LHCN-M2 (cell line): ENCODE data around the gene PDE4C.

GRCh38 chr19:17357571-17358103 is 19.5 kb downstream of the PLVAP start:
- RAMPAGE, long total RNA: no peak

- RAMPAGE, long total RNA: no peak
These were observed 12.4 kb downstream of the NIBAN3 start for GRCh38 chr19:17539077-17540282.

GRCh38 chr19:17686024-17686627 is 2.0 kb downstream of the UNC13A start:
- RAMPAGE, long total RNA: no peak

GRCh38 chr19:17706737-17707152 is 12.5 kb upstream of the MAP1S start:
- RAMPAGE, long total RNA: no peak

DNA sequence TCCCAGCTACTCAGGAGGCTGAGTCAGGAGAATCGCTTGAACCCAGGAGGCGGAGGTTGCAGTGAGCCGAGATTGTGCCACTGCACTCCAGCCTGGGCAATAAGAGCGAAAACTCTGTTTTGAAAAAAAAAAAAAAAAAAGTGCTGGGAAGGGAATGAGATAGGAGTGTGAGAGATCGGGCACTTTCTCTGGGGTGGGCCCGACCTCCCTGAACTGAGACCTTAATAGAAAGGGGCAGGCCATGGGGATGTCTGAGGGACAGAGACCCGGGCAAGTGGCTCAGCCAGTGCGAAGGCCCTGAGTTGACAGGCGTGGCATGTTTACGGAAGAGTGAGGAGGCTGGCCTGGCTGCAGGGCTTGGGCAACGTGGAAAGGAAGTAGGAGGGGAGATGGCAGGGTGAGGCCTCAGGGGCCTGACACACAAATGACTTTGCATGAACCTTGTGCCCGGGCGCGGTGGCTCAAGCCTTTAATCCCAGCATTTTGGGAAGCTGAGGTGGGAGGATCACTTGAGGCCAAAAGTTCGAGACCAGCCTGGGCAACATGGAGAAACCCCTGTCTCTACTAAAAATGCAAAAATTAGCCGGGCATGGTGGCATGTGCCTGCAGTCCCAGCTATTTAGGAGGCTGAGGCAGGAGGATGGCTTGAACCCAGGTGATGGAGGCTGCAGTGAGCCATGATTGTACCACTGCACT is 13.8 kb downstream of the FCHO1 start:
- RAMPAGE, long total RNA: no peak

- RAMPAGE, long total RNA: no peak
These were observed 967 bp downstream of the RPL18A start for GRCh38 chr19:17860409-17861345.

DNA sequence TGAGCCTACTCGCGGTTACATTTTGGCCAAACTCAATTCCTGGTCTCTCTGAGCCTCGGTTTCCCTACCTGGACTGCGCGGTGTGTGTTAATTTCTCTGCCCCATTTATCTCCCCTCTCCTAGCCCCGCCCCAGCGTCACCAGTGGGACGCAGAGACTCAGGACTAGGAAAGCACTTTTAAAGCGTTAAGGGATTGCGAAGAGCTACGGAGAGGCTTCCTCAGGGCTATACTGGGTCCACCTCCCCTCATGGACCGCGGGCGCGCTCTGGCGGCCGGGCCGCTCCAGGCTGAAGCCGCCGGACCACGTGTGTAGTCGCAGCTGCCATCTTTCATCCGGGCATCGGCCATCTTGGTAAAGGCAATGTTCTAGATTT is 410 bp upstream of the CCDC124 start:
- RAMPAGE, long total RNA: no peak

- RAMPAGE, long total RNA: no peak
These were observed 10.4 kb downstream of the CCDC124 start for GRCh38 chr19:17943204-17943705.

DNA sequence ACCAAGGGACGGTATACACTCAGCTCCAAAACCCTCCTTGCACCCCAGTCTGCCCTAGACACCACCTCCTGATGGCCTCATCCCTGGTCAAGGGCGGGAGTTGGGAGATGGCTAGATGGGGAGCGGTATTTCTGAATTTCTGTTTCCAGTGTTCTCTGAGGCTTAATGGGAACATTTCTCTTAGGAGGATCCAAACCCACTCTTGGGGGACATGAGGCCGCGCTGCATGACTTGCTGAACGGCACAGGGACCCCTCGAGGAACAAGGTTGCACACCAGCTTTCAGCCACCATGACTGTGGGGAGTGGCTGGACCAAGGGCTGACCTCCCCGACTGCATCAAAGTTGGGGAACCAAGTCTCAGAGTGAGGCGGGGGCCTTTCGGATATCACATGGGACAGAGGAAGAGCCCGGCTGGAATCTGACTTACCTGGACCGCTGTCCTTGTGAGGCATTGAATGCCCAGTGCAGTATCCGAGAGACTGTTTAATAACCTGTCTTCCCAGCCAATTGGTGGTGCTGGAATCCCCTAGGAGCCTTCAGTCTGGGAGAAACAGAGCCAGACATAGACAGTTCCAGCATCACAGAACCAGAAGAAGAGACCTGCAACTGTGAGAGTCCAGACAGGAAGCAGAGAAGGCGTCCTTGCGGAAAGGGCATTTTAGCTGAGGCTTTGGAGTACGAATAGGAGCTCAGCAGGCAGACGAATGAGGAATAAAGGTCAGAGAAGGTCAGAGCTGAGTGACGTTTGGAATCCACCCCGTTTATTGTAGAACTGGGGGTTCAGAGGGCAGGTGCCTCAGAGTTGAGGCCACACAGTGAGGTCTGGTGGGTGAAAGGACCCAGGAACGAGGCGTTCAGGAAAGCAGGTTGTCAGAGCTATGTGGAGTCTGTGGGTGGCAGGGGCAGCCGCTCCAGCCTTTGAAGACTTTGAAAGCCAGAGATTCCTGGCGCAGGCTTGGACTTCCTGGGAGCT is 5.0 kb downstream of the ARRDC2 start:
- RAMPAGE, long total RNA: no peak

GRCh38 chr19:18020038-18020763 is 12.2 kb downstream of the ARRDC2 start:
- RAMPAGE, long total RNA: no peak

DNA sequence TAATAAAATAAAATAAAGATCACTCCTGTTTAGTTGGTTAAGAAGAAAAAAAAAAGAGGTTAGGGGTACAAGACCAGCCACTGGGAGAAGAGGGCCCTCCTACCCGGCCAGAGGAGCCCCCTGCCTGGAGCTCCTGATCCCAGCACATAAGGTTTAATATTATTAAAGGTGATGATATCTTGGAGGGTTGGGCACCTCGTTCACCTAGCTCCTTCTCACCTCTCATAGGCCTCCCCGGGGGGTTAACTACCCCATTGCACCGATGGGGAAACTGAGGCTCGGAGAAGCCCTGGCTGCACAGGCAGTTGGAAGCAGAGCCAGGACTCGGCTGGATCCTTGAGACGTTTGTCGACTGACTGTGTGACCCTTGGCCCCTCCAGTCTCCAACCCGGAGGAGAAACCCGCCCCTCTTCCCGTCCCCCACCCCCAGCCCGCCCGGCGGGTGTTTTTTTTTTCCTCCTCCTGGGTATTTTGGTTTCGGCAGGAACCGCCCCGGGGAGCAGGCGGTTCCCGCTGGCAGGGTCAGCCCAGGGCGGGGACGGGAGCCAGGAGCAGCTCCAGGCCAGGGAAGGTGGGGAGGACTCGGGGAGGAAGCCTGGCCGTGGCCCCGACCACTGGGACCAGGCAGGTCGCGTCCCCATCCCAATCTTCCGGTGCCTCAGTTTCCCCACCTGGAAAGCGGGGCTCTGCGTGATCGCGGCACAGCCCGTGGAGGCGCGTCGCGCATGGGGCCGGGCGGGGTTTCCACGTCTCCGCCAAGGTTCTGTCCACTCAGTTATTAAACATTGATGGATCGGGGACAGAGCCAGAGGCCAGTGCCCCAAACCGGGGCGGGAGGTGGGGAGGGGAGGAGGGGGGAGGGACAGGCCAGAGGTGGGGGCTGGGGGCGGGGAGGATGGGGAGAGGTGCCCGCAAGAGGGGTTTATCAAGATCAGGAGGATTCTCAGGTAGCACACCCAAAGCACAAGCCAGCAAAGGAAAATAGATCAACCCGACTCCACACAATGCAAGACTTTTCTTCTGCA is 35.0 kb downstream of the IL12RB1 start:
- RAMPAGE, long total RNA: no peak

DNA sequence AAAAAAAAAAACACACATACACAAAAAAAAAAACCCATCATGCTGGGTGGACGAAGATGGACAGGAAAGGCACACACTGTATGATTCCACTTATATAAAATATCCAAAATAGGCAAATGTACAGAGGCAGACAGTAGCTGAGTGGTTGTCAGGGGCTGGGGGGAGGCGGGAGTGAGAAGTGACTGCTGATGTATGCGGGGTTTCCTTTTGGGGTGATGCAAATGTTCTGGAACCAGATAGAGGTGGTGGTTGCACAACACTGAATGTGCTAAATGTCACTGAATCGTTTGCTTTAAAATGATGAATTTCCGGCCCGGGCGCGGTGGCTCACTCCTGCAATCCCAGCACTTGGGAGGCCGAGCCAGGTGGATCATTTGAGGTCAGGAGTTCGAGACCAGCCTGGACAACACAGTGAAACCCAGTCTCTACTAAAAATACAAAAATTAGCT is 2.3 kb upstream of the IL12RB1 start:
- RAMPAGE, long total RNA: no peak

DNA sequence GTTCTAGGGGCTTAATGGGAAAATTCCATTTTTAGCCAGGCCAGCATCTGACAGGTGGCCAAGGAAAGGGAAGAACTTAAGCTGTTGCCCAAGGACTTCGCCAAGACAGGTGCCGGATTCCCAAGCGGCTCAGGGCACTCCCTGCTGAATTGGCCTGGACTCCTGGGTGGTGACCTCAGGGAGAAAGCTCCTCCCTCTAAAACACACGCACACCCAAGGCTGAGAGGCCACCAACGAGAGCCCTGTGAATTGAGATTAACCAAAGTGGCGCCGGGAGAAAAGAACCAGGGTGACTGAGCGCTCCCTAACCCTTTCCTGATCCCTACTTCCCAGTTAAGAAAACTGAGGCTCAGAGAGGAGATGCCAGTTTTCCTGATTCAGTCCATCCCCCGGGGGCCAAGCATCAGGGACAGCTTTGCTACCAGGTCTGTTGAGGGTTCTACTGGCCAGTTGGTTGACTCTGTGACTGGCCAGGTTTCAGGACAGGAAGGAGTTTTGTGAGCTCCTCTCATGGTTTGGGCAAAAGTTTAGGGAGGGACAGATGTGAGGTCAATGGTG is 13.4 kb downstream of the MAST3 start:
- RAMPAGE, long total RNA: no peak

DNA sequence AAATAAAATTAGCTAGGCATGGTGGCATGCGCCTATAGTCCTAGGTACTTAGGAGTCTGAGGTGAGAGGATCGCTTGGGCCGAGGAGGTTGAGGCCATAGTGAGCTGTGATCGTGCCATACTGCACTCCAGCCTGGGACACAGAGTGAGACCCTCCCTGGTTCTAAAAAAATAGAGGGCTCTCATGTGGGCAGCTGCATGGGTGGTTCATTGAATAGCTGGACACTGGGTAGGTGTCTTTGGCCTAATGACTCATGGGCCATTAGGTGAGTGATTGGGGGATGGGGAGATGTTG is 6.7 kb upstream of the PIK3R2 start:
- RAMPAGE, long total RNA: no peak

DNA sequence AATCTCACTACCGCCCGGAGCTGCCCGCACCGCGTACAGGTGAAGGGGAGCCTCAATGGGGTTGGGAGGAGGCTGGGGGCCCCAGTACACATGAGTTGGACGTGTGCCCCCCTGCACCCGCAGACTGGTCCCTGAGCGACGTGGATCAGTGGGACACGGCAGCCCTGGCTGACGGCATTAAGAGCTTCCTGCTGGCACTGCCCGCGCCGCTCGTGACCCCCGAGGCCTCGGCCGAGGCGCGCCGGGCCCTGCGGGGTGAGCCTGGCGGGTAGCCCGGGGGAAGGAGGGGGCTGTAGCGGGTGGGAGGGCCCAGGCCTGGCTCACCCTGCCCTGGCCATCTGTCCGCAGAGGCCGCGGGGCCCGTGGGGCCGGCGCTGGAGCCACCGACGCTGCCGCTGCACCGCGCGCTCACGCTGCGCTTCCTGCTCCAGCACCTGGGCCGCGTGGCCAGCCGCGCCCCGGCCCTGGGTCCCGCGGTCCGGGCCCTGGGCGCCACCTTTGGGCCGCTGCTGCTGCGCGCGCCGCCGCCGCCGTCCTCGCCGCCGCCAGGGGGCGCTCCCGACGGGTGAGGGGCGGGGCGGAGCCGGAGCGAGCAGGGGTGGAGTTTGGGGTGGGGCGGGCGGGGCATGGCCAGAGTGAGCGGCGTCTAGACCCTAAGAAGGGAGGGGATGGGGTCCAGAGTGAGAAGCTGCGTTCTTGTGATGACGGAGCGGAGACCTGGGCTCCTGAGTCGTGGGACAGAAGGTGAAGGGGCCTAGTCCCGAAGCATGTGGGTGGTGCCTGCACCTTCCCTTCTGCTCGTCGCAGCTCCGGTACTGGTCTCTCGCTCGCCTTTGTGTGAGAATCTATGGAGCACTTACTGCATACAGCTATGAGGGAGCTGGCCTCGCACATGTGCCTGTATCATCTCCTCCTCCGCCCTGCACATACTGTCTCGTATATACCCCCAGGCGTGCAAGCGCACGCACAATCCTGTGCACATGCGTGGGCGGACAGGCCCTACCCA is 8.3 kb downstream of the PIK3R2 start:
- RAMPAGE, long total RNA: no peak

GRCh38 chr19:18186565-18187222 is 6.3 kb upstream of the MPV17L2 start:
- RAMPAGE, long total RNA: no peak

DNA sequence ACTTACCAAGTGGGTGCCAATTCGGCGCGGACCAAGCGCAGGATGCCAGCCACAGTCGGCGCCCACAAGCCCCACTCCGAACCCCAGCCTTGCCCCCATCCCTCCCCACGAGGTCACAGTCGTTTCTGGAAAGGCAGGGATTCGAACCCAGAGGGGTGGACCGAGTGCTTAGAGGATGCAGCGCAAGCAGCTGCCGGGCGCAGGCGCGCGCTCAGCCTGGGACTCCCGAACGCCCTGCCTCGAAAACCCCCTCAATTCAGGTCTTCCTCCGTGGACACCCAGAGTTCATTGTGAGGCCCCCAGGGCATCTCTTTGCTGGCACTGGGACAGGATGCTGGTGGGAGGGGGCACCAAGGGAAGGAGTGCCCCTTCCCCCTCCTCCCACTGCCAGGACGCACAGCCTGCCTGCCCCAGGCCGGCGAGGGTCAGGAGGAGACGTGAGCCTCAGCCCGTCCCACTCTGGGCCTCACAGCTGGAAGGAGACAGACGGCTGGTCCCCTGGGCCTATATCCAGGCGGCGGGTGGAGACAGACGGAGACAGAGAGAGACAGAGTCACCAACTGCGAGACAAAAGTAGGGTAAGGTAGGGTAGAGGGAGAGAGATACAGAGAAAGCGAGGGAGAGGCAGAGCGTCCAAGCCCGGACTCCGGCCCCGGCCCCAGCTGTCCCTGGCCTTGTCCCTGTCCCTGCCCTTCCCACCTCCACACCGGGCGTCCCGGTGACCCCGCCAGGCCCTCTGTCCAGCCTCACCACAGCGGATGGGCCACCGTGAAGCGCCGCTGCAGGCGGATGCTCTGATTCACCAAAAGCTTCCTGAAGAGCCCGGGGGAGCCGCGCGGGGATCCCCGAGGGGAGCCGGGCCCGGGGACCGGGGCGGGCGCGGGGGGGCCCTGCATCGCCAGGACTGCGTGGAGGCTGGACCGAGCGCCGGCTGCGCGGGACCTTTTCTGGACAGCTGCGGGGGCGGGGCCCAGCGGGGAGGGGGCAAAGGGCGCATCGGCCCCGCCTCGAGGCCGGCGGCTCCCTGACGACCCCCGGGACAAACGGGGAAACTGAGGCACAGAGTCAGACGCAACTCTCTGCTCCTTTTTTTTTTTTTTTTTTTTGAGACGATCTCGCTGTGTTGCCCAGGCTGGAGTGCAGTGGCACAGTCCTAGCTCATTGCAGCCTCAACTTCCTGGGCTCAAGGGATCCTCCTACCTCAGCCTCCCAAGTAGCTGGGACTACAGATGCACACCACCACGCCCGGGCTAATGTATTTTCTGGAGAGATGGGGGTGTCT is at the start of gene PDE4C:
Gene PDE4C, minus strand, starts transcription at position 919 of the 1,282 bp plus-strand sequence.
- RAMPAGE, long total RNA: no peak

- RAMPAGE, long total RNA: no peak
These were observed 5.8 kb upstream of the JUND start for GRCh38 chr19:18286975-18287851.

DNA sequence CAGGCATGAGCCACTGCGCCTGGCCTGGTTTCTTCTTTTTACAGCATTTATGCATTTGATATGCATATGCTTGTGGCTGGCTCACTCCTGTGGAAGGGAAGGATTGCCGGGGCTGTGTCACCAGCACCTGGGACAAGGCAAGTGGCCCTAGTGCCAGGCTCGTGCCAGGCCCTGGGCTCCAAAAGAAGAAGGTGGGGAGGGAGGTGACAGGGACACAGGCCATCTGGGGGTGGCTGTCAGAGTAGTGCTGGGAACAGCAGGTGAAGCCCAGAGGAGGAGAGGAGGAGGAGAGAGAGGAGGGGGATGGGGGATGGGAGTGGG is 18.8 kb downstream of the LSM4 start:
- RAMPAGE, long total RNA: no peak

DNA sequence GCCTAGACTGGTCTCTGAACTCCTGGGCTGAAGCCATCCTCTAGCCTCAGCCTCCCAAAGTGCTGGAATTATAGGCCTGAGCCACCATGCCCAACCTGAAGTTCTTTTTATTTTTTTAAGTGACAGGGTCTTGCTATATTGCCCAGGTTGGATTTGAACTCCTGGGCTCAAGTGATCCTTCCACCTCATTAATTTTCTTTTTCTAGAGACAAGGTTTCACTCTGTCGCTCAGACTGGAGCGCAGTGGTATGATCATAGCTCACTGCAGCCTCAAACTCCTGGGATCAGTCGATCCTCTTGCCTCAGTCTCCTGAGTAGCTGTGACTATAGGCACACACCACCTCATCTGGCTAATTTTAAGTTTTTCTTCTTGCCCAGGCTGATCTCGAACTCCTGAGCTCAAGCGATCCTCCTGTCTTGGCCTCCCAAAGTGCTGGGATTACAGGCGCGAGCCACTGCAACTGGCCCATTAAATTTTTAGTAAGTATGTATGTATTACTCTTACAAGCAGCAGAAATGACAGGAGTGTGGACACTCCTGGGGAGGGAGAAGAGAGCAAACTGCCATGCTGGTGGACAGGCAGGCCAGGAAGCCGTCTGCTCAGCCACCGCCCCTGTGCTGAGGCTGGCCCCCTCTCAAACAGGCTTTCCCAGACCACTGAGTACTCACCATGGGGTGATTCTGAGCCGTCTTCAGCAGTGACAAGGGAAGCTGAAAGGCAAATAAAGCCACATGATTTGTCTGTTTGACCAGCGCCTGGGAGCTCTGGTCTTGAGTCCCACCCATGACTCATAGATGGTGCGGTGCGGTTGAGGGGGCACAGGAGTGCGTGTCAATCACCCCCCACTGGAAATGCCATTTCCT is 7.3 kb downstream of the LSM4 start:
- RAMPAGE, long total RNA: no peak